SJCRH30 (cell line): ENCODE results near the genes EPB41L3 and TMEM200C.

DNA sequence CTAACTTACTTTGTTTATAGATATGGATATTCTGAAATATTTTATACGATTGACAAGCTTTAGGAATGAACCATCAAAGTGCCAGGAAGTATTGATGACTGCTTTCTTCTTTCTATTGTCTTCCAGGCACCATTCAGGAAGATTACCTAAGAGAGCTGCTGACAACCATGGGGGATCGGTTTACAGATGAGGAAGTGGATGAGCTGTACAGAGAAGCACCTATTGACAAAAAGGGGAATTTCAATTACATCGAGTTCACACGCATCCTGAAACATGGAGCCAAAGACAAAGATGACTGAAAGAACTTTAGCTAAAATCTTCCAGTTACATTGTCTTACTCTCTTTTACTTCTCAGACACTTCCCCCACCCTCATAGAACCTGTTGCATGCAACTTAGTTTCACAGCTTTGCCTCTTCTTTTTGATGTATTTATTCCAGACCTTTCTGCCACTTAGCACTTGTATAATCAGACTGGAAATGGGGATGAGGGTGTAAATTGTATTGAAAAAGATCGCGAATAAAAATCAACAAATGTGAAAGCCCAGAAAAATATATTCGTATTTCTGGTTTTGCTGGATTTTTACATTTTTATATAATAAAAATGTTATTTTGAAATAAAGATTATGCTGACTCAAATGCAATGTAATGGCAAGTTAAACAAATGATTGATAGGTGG, 15.8 kb downstream of the MYL12B start:
- RAMPAGE, long total RNA = no peak

DNA sequence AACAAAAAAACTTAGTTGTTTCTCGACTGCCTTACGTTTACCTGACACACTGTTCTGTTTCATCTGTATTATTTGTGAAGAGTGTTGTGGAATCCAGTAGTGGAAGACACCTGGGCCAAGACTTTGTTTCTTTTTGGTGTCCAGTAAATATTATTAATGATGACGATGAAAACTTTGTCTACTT, 18.1 kb downstream of the MYL12B start:
- RAMPAGE, long total RNA = no peak

DNA sequence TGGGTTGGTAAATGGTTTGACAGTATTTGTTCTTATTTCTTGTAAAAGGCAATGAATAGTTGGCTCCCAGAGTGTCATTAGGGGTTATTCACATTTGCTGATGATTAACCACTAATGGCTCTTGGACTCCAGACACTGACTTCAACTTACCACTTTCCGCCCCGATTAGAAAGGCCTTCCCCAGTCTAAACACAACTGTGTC, 9.6 kb upstream of the TGIF1 start:
- RAMPAGE, long total RNA = no peak

- RAMPAGE, long total RNA = no peak
Measured at GRCh38 chr18:3446566-3447018, 3.4 kb upstream of the TGIF1 start.

DNA sequence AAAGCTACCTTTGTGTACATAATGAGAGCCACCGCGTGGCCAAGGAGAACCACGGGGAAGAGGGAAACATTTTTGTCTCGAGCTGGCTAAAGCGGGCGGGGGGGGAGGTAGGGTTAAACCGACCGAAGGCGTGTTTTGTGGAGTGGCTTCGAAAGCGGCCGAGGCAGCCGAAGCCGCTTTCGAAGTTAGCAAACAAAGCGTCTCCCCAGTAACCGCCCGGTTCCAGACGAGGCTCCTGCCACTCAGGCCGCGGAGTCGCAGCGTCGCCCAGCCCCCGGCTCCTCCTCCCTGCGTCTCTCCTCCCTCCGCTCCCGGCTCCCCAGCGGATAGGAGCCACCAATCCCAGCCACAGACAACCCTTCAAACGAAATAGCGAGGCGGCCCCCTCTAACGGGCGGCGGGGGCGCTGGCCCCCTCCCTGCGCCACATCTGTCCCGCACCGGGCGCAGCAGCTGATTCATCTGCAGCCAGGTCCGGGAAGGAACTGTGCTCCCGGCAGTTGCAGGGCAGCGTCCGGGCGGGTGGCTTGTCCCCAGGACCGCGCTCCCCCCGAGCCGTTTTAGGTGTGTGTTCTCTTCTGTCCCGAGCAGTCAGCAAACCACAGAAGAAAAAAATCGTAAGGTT, 1.9 kb upstream of the TGIF1 start:
- RAMPAGE, long total RNA = no peak

DNA sequence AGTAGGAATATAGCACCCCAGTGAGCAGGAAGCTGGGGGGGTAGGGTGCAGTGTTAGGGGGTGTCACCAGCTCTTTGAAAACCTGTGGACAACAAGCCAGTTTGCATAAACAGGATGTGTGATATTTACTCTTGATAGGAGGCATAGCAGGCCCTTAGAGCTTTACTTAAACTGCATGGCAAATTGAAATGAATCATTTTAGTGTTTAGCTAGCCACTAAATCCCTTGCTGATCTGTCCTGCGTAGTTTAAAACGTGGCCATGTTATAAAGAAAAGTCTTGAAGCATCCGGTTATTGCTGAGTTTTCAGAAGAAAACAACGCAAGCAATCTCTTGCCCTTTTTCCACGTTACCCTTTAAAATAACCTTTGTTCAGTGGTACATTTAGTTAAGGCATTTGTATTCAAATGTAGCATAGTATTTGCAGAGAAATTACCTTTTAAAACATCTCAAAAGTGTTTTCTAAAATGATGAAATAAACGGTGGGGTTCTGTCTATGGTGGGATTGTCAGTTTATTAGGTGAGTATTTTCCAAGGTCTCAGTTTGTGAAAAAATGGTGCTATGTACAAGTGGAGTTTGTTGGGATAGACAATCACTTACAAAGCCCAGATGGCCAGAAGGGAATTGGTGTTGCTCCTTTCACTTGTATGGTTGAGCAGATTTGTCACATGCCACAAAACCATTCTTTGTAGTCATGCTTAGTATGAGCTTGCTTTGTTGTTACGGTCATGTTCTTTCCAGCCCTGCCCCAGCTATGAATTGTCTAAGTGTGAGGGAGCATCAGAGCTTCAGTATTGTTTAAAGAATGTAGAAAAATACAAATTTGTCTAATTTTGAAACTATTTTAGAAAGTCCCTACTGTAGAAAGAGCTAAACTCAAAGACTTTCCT, 8.7 kb downstream of the TGIF1 start:
- RAMPAGE, long total RNA = no peak

- RAMPAGE, long total RNA = no peak
Measured at GRCh38 chr18:3468677-3469129, 18.7 kb downstream of the TGIF1 start.

GRCh38 chr18:3664848-3665276, 214.9 kb downstream of the TGIF1 start:
- RAMPAGE, long total RNA = no peak

- RAMPAGE, long total RNA = no peak
Measured at GRCh38 chr18:3770979-3772295, 321.5 kb downstream of the TGIF1 start.

- RAMPAGE, long total RNA = no peak
Measured at GRCh38 chr18:3992798-3993417, 462.2 kb downstream of the DLGAP1 start.

- RAMPAGE, long total RNA = no peak
Measured at GRCh38 chr18:5294444-5294673, 1.2 kb downstream of the ZBTB14 start.

GRCh38 chr18:5423259-5423734, 120.5 kb downstream of the EPB41L3 start:
- RAMPAGE, long total RNA = no peak

GRCh38 chr18:5543821-5544575, at the start of gene EPB41L3:
Gene EPB41L3, minus strand, starts transcription at chr18:5543997.
- RAMPAGE, long total RNA = no peak

- RAMPAGE, long total RNA = no peak
Measured at GRCh38 chr18:5625909-5626520, 82.2 kb upstream of the EPB41L3 start.

GRCh38 chr18:5628248-5628788, 84.5 kb upstream of the EPB41L3 start:
- RAMPAGE, long total RNA = no peak

DNA sequence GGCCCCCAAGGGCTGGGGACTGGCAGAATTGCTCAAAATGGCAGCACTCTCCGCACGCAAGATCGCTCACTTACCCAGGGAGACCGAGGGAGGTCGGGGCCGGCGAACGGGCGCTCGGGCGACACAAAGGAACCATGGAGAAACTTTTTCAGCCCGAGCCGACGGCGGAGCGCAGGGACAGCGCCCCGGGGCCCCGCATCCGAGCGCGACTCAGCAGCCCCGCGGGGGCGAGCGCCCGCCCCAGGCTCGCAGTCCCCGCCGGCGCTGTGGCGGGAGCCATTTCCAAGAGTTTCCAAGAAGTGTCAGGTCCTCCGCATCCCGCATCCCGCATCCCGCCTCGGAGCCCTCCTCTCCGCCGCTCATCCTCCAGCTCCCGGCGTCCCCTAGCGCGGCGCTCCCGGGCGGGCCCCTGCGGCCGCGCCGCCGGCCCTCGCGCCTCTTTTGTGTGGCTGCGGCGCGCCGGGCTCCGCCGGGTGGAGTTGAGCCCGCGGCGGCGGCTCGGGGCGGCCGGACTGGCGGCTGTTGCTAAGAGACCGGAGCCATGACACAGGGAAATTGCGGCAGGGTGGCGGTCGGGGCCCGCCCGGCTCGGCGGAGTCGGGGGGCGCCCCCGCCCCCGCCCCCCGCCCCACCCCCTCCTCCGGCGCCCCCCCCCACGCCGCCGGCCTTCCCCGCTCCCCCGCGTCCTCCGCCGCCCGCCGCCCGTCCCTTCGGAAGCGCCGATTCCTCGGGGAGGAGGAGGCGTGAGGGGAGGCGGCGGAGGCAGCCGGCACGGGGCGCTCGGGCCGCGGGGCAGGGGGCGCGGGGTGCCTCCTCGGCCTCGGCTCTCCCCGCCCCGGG, at the start of gene TMEM200C:
TMEM200C (minus strand) TSS at position 567 of the 840 bp plus-strand sequence.
- RAMPAGE, long total RNA = no peak

DNA sequence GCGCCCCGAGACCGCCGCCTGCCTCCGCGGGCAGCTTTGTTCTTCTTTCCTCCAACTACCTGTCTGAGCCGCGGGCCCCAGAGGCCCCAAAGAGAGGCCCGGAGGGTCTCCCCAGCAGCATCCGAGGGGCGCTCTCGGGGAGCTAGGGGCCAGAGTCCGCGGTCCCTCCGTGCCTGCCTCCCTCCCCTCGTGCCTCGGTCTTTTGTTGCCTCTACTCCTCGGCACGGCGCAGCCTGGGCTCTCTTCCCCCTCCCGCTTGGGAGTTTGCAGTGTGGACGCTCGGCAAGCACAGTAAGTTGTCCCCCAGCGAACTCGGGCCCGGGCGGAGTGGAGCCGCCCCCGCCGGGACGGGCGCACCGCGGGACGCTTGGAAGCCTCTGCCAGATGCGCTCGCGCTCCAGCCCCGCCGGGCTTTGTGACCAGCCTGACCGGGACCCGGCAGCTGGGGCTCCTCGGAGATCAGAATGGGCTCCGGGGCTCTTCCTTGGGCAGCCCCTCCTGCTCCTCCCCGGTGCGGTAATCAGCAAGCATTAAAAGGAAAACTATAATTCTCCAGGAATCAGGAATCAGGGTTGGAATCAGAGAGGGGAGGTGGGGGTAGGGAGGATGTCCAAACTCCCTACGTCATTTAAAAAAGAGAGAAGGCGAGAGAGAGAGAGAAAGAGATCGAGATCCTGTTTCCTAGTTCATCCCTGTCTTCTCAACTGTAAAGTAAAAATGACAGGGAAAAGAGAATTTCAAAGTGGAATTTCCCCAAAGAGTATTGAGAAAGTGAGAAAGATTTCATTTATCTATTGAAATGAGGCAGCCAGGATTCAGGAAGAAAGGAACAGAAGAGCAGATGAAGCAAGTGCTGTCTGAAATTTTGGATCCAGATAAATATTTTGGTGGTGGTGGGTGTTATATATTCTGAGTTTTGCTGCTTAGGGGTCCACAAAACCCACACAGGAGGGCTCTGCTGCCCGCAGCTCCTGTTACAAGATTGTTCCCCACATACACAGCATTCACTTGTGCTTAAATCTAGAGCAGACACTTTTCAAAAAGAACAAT, 799 bp upstream of the TMEM200C start:
- RAMPAGE, long total RNA = no peak

DNA sequence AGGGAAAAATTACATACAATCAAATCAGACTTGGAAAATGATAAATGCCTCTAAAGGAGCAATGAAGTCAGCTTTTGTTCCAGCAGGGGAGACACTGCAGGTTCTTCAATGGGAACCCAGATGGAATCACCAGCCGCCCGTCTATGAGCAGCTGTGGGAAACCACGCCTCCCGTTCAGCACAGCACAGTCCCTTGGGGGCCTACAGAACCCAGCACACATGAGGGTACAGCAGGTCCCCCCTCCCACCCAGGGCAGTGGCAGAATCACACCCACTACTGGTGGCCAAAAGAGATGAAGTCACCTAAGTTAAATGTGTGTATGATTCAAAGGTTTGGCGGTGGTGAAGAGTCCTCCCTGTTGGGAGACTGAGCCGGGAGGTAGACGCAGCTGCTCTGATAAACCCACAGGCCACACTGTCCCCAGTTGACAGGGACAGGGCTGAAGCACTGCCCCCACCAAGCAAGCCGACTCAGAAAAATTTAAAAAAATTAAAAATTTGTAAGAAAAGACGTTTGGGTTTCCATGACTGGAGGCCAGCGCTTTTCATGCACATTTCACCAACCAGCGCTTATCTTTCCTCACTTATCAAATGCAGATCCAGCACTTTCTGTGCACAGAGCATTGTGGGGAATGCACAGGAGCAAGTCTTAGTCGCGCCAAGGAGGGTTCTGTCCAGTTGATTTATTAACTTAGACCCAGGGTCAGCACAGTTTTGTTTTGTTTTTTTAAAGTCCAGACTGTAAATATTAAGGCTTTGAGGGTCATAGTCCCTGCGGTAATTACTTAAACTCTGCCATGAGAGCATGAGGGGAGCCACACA, 44.2 kb downstream of the L3MBTL4 start:
- RAMPAGE, long total RNA = no peak

DNA sequence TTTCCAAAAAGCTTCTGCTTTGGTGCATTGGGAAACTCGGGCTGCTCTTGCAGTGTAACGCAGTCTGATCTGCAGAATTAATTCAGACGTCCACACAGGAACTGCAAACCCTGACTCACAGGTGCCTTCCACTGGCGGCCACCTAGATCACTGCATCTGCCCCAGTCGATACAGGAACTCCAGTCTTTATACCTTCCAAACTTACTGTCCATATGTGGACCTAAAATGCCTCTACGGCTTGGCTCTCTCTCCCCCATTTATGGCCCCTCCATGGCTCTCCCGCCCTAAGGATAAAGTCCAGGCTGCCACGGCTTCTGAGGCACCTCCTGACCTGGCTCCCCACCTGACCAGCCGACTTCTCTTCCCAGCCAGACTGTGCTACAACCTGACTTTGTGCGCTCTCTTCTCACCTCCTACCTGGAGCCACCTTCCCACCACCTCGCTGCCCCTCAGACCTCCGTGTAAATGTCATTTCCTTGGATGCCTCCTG, 39.7 kb downstream of the L3MBTL4 start:
- RAMPAGE, long total RNA = no peak

DNA sequence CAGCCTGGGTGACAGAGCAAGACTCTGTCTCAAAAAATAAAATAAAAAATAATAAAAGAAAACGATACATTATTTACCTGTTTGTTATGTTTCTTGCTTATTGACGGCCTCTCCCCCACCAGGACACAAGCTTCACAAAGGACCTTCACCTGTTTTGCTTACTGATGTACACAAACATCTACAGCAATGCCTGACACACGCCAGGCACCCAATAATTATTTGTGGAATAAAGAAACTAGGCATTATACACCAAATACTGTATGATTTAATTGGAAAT, 20.3 kb downstream of the L3MBTL4 start:
- RAMPAGE, long total RNA = no peak